Endothelial cell of umbilical vein (primary cell): Measurements from ENCODE around the gene ST3GAL2.

DNA sequence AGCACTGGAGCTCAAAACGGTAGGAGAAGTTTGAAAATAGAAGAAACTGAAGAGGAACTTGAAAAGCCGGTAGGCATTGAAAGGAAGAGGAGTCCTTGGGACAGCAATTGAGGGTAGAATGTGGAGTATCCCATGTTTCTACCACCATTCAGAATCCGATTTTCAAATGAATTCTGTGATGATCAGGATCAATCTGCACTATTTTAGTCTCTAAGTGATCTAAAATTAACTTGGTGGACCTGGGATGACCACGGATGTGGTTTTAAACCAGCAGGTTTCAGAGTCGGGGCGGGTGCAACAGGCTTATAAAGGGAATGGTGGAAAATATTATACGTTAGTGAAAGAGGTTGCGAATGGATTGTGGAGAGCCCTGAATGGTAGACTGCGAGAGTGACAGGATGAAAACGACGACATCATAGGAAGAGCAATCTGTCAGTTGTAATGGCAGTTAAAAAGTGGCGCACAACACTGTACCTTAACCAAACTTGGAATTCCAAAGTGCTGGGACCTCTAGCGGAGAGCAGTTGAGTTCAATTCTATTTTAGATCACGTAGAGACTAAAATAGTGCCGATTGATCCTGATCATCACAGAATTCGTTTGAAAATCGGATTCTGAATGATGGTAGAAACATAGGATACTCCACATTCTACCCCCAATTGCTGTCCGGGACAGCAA lies 1.3 kb upstream of the CYB5B start:
- PRO-cap: no peak
CAGE:
- cytosol, long polyA minus RNA: no peak
- cytosol, long polyA plus RNA: no peak
- long polyA plus RNA: no peak
- nucleus, long polyA minus RNA: no peak
- nucleus, long polyA plus RNA: no peak

DNA sequence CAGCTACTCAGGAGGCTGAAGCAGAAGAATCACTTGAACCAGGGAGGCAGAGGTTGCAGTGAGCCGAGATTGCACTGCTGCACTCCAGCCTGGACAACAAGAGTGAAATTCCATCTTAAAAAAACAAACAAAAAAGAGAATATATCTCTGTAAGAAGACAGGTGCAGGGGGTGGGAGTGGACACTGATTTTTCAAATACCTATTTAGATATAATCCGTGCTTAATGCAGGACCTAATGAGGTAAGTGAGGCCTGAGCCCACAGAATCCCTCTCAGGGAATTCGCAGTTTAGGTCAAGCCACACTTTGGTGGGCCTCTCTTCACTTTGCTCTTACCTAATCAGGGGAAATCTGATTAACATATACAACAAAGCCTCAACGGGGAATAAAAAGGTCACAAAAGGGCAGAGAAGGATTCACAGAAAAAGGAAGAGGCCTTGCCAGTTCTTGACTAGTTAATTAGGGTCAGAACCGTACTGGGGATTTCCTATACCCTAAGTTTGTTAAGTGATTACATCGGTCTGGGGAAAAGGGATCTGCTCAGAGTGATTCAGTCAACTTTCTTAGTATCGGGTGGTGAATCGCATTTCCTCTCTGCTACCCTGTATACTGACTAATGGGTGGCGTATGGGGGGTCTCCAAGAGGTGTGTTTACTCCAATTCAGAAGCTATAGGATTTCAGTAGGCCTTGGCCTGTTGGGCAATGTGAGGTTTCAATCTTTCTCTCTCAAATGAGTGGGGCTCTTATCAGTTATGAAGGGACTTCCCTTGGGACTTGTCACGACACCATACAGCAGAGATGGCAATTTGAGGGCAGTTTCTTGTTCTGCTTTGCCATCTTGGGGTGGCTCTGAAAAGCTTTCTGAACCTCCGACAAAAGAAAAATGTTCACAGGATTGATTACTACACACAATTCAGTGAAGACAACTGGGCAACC lies 1.9 kb upstream of the NFAT5 start:
- PRO-cap: no peak
CAGE:
- cytosol, long polyA minus RNA: no peak
- cytosol, long polyA plus RNA: no peak
- long polyA plus RNA: no peak
- nucleus, long polyA minus RNA: no peak
- nucleus, long polyA plus RNA: no peak

GRCh38 chr16:69600656-69601108 lies 34.9 kb downstream of the NFAT5 start:
- PRO-cap: no peak
CAGE:
- cytosol, long polyA minus RNA: no peak
- cytosol, long polyA plus RNA: no peak
- long polyA plus RNA: no peak
- nucleus, long polyA minus RNA: no peak
- nucleus, long polyA plus RNA: no peak

- PRO-cap: no peak
CAGE:
- cytosol, long polyA minus RNA: no peak
- cytosol, long polyA plus RNA: no peak
- long polyA plus RNA: no peak
- nucleus, long polyA minus RNA: no peak
- nucleus, long polyA plus RNA: no peak
Measured at GRCh38 chr16:69822256-69822708, 60.1 kb downstream of the WWP2 start.

- PRO-cap: no peak
CAGE:
- cytosol, long polyA minus RNA: no peak
- cytosol, long polyA plus RNA: no peak
- long polyA plus RNA: no peak
- nucleus, long polyA minus RNA: no peak
- nucleus, long polyA plus RNA: no peak
Measured at GRCh38 chr16:69840666-69841022, 78.5 kb downstream of the WWP2 start.

- PRO-cap: unidirectional peak, plus-strand start at chr16:70188361
CAGE:
- cytosol, long polyA minus RNA: no peak
- cytosol, long polyA plus RNA: no peak
- long polyA plus RNA: no peak
- nucleus, long polyA minus RNA: no peak
- nucleus, long polyA plus RNA: no peak
Measured at GRCh38 chr16:70187905-70188481, 14.4 kb downstream of the CLEC18C start.

GRCh38 chr16:70249593-70250464 lies 1.9 kb downstream of the EXOSC6 start:
- PRO-cap: no peak
CAGE:
- cytosol, long polyA minus RNA: no peak
- cytosol, long polyA plus RNA: no peak
- long polyA plus RNA: no peak
- nucleus, long polyA minus RNA: no peak
- nucleus, long polyA plus RNA: no peak

DNA sequence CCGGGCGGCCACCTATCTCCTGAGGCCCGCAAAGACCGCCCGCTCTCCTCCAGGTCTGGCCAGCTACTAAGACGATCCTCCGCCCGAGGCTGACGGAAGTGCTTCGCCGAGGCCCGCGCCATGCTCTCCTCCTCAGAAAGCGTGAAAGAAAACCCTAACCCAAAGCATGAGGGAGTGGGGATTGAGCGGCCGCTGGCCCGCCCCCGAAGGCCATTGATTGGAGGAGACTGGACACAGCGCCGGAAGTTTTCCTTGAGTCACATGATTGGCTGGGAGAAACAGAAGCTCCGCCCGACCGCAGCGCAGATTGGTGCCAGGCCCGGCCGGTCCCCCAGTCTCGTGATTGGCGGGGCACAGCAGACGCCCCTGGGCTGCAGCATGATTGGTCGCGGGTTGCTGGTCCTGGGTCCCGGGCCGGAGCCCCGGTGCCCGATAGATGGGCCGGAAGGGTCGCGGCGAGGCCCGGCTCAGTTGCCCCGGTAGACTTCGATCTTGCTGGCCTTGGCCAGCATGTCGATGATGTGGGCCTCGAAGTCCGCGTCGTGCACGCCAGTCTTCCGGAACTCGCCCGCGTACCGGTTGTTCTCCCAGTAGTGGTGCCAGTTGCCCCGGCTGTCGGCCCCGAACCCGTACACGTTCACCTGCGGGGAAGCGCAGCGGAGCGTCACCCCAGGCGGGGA lies 34.7 kb downstream of the DDX19A start:
- PRO-cap: bidirectional peak, plus-strand start at position 435 of the sequence, minus-strand start at position 130 of the sequence
CAGE:
- cytosol, long polyA minus RNA: no peak
- cytosol, long polyA plus RNA: no peak
- long polyA plus RNA: no peak
- nucleus, long polyA minus RNA: no peak
- nucleus, long polyA plus RNA: no peak

DNA sequence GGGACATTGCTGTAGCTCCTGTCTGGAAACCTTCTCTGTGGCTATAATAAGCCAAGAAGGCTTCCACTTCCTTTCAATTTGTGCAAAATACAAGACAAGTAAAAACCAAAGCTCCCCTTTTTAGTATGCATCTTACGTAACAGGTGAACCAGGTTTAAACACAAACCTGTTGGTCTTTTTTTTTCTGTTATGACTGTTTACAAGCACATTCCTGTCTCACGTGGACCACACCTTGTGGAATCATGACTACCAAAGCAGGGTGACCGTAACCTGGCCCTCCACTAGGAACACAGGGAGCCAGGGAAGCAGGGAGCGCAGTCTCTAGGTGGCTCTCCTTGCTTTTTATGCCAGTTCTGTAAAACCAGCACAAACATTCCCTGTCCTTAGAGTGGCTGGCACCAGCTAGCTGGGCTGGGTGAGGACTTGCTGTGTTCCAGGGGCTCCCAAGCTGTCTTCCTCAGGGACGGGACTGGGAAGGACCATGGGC lies 44.0 kb downstream of the DDX19A start:
- PRO-cap: no peak
CAGE:
- cytosol, long polyA minus RNA: no peak
- cytosol, long polyA plus RNA: no peak
- long polyA plus RNA: no peak
- nucleus, long polyA minus RNA: no peak
- nucleus, long polyA plus RNA: no peak

DNA sequence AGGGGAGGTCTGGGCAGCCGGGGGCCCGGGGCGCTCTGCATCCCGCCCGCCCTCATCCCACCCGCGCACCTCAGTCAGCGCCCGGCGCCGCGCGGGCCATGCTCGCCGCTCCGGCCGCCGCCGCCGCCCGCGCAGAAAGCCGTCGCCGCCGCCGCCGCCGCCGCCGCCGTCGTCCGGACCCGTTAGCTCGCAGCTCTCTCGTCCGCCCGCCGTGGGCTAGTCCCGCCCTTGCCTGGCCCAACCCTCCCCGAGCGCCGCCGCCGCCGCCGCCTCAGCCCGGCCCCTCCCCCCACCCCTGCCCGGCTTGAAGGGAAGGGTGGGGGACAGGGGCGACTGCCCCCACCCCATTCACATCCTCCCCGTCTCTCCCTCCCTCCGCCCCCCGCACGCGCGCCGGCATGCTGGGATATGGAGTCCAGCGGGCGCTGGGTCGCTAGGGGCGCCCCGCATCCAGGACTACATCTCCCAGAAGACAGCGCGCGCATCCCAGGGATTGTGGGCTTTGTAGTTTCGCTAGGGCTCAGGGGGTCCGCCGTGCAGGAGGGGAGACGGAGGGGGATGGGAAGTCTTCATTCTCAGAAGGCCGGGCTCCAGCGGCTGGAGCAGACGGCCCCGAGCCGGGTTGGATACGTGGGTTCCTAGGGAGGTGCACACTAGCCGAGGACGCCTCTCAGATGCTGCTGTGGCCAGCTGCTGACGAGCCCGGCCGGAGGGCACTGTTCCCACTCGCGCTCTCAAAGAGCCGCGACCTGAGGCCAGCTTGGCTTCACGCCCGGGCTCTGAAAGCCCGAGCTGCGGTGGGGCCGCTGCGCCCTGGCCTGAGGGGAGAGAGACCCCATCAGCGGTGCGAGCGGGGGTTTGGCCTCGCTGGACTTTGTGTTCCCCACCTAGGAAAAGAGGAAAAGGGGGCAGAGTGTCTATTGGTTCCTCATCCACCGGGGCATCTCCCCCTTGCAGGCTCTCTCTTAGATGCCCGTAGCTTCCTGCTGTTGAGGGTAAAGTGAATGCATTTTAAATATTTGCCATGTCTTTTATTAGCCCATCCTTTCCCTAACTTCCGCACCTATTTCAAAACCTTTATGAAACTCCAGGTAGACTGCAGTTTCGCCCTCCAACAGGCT lies at the start of gene ST3GAL2:
Gene ST3GAL2 (minus strand): TSS at position 221 of the 1,121 bp plus-strand sequence.
- PRO-cap: bidirectional peak, plus-strand start at position 578 of the sequence, minus-strand start at position 218 of the sequence; bidirectional peak, plus-strand start at position 673 of the sequence, minus-strand start at position 746 of the sequence
CAGE:
- cytosol, long polyA minus RNA: no peak
- cytosol, long polyA plus RNA: start-site peak on the minus strand centred at position 232 of the sequence, 298 bp wide, 12 and 36 reads in 2 replicates
- long polyA plus RNA: start-site peak on the minus strand centred at position 176 of the sequence, 145 bp wide, 54 and 57 reads in 2 replicates
- nucleus, long polyA minus RNA: start-site peak on the minus strand centred at position 176 of the sequence, 145 bp wide, 62 reads
- nucleus, long polyA plus RNA: no peak

DNA sequence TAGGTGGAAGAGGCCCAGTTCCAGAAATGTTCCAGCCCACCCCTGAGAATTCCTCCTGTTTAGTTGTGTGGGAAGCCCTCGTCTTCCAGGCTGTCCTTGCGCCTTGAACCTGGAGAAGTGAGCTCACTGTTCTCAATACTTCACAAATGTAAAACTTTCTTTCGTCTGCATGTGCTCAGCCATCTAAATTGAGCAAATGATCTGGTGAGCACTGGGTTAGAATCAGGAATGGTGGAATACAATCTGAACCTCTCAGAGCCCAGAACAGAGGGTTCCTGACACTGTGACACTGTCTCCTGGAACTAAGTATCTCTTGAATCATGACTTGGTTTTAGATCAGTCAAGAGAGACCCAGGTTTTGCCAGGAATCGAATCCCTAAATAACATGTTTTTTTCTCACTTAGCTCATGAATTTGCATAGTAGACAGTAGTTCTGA lies 49.2 kb downstream of the SF3B3 start:
- PRO-cap: no peak
CAGE:
- cytosol, long polyA minus RNA: no peak
- cytosol, long polyA plus RNA: no peak
- long polyA plus RNA: no peak
- nucleus, long polyA minus RNA: no peak
- nucleus, long polyA plus RNA: no peak

DNA sequence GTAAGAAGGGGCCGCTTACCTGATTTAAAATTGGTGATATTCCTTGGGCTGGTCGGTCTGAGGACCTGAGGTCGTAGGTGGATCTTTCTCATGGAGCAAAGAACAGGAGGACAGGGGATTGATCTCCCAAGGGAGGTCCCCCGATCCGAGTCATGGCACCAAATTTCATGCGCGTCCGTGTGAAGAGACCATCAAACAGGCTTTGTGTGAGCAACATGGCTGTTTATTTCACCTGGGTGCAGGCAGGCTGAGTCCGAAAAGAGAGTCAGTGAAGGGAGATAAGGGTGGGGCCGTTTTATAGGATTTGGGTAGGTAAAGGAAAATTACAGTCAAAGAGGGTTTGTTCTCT lies 24.9 kb upstream of the IL34 start:
- PRO-cap: no peak
CAGE:
- cytosol, long polyA minus RNA: no peak
- cytosol, long polyA plus RNA: no peak
- long polyA plus RNA: no peak
- nucleus, long polyA minus RNA: no peak
- nucleus, long polyA plus RNA: no peak

DNA sequence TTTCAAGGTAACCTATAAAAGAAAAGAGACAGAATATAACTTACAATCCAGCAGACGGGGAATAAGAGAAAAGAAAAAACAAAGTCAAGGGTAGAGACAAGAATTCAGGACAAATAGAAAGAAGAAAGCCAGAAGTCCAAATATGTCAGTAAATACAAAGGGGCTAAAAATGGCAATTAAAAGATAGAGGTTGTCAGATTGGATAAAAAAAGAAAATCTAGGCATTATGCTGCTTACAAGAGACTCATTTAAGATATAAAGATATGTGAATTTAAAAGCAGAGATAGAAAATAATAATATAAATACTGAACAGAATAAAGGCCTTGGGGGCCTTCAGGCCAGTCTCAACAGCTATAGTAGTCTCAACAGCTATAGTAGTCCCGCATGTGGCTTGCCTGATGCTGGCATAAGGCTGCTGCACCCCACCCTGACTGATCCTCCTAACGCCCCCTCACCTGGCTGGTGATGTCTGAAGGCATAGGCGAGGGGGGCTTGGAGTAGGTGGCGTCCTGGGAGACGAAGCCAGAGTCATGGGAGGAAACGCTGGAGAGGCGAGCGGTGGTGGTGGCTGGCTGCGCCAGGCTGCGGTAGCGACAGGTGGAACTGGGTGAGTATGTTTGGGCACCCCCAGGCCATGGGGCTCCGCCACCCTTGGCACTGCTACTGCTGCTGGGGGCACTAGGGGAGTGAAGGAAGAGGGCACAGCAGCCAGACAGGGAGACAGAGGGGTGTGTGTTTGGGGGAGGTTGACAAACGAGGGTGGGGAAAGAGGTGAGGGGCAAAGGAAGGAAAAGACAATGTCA lies 11.8 kb downstream of the MTSS2 start:
- PRO-cap: no peak
CAGE:
- cytosol, long polyA minus RNA: no peak
- cytosol, long polyA plus RNA: no peak
- long polyA plus RNA: no peak
- nucleus, long polyA minus RNA: no peak
- nucleus, long polyA plus RNA: no peak

- PRO-cap: no peak
CAGE:
- cytosol, long polyA minus RNA: no peak
- cytosol, long polyA plus RNA: no peak
- long polyA plus RNA: no peak
- nucleus, long polyA minus RNA: no peak
- nucleus, long polyA plus RNA: no peak
Measured at GRCh38 chr16:70677531-70678173, 8.2 kb downstream of the MTSS2 start.

DNA sequence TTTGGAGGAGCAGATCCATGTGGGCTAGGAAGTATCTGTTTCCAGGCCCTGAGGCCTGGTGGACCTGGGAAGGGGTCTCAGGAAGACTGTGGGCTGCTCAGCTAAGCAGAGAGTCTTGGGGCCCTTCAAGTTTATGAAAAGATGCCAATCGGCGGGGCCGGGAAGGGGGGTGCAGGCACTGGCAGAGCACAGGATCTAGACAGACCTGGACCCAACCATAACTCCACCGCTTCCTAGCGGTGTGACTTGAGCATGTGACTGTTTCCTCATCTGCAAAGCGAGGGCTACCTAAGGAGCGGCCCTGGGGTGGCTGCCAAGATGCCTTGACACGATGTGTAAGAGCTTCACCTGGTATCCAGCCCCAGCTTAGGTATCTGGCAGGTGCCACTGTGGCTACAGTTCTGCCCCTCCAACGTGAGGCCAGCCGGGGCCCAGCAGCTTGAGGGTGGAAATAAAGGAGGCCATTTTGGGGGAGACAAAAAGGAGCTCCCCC lies 3.1 kb upstream of the MTSS2 start:
- PRO-cap: no peak
CAGE:
- cytosol, long polyA minus RNA: no peak
- cytosol, long polyA plus RNA: no peak
- long polyA plus RNA: no peak
- nucleus, long polyA minus RNA: no peak
- nucleus, long polyA plus RNA: no peak

DNA sequence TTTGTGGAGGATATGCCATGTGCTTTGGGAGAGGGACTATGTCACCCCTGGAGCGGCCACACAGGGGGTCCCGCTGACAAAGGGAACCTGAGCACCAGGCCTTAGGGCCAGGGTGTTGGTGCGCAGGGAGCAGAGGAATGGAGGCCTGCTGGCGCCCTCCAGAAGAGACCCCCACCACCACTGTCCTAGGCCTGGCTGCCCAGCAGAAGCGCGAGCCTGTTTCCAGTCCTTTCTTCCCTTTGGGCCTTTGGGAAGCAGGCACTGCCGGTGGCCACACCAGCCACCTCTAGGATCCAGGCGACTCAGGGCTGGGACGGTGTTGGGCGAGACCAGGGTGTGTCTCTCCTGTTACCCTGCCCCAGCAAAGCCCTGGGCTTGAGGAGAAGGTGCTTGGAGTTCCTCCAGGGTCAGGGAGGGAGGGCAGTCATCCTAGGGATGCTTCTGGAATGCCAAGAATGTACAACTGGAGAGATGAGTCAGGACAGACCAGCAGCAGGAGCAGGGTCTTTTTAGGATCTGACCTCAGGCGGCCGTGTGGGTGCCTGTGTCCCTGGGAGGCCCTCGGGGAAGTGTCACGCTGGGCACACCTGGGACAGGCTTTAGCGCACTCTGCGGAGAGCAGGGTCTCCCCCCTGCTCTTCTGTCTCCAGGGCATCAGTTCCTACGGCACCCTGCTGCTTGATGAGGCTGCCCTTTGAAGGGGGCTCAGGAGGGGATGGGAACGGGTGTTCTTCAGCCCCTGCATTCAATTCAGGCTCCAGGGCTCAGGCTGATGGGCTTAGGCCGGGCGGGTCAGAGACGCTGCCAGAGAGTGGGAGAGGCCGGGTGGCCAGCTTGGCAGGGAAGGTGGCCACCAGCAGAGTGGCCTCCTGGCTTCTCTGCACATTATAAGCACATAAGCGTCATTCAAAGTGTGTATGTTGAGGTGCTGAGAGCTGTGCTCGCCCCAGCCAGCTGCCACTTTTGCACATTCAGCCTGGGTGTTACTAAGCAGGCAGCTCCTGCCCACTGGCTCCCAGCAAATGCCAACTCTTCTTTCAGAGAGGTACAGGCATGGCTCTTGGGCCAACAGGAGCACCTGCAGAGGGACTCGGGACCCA lies 8.3 kb upstream of the MTSS2 start:
- PRO-cap: unidirectional peak, minus-strand start at position 371 of the sequence
CAGE:
- cytosol, long polyA minus RNA: no peak
- cytosol, long polyA plus RNA: no peak
- long polyA plus RNA: no peak
- nucleus, long polyA minus RNA: no peak
- nucleus, long polyA plus RNA: no peak

GRCh38 chr16:70715054-70715763 lies 29.4 kb upstream of the MTSS2 start:
- PRO-cap: no peak
CAGE:
- cytosol, long polyA minus RNA: no peak
- cytosol, long polyA plus RNA: no peak
- long polyA plus RNA: no peak
- nucleus, long polyA minus RNA: no peak
- nucleus, long polyA plus RNA: no peak

GRCh38 chr16:70736740-70737301 lies 51.0 kb upstream of the MTSS2 start:
- PRO-cap: no peak
CAGE:
- cytosol, long polyA minus RNA: no peak
- cytosol, long polyA plus RNA: no peak
- long polyA plus RNA: no peak
- nucleus, long polyA minus RNA: no peak
- nucleus, long polyA plus RNA: no peak

GRCh38 chr16:70785578-70786017 lies 15.4 kb downstream of the VAC14 start:
- PRO-cap: no peak
CAGE:
- cytosol, long polyA minus RNA: no peak
- cytosol, long polyA plus RNA: no peak
- long polyA plus RNA: no peak
- nucleus, long polyA minus RNA: no peak
- nucleus, long polyA plus RNA: no peak

- PRO-cap: no peak
CAGE:
- cytosol, long polyA minus RNA: no peak
- cytosol, long polyA plus RNA: no peak
- long polyA plus RNA: no peak
- nucleus, long polyA minus RNA: no peak
- nucleus, long polyA plus RNA: no peak
Measured at GRCh38 chr16:71593240-71593515, 16.3 kb upstream of the TAT start.